Metastatic Liver Carcinoma in the Adrenal Gland (tissue), 2 donors: ENCODE measurements around the gene C15orf40.

- PRO-cap, 2 experiments = peak in 2 of 2 experiments; most common plus-strand start chr15:82571858 (in 1)
These were observed 31.3 kb upstream of the RPS17 start for GRCh38 chr15:82571148-82572281.

DNA sequence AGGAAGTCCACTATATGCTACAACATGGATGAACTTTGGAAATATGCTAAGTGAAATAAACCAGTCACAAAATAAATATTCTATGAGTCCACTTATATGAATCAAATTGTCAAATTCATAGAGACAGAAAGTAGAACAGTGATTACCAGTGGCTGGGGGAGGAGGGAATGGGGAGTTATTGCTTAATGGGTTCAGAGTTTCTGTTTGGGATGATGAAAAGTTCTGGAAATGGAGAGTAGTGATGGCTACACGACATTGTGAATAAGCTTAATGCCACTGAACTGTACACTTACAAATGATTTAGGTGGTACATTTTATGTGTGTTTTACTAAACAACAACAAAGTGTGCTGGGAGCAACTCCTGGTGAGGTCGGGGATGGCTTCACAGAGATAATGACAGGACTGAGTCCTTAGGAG, 38.1 kb downstream of the HOMER2 start:
- PRO-cap, 2 experiments = peak in 1 of 2 experiments; most common plus-strand start position 227 of the sequence (in 1)

DNA sequence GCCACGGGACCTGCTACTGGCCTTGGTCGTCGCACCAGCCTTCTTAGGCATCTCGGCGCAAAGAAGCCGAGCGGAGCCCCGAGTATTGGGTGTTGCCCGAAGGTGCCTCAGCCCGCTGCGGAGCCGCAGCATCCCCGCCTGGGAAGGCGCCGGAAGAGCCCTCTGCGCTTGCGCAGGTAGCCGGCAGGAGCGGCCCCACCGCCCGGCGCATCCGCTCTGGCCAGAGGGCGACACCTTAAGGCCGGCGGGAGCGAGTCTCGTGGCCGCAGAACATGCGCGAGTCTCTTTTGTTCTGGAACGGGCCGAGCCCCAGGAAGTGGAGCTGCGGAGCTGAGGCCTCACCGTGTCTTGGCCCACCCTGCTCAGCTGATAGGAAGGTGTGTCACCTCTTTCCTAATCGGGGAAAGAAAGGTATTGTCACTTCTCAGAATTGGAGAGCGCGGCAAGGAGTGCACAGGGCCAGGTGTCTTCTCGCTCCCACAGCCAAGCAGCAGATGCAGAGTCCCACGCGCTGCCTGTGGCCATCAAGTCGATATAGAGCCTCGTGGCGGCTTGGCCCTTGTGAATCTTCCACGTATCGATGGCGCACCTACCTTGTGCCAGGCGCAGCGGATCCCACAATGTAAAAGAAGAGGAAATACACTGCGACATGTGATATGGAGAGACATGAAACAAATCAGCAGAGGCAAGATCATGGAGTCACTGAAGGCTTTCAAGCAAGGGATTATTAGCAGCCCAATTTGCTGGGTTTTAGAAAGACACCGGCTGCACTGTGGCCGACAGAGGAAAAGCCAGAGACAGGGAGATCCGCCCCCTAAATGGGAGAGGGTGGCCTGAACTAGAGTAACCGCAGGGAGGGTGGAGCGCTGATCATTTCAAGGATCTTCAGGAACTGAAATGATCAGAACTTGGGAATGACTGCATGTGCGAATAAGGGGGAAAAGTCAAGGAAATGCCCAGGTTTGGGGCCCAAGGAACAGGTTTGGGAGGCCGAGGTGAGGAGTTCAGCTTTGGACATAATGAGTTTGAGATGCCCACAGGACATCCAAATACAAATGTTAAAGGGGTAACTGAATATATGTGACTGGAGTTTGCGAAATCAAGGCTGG, at the start of gene C15orf40:
Gene C15orf40 (minus strand): TSS at position 164 of the 1,109 bp plus-strand sequence.
- PRO-cap, 2 experiments = peak in 2 of 2 experiments; most common plus-strand start position 290 of the sequence (in 2); most common minus-strand start position 148 of the sequence (in 2)

- PRO-cap, 2 experiments = no peak in any of the 2 experiments
These were observed 2.3 kb downstream of the BTBD1 start for GRCh38 chr15:83064660-83065232.

- PRO-cap, 2 experiments = no peak in any of the 2 experiments
These were observed 643 bp downstream of the BTBD1 start for GRCh38 chr15:83066129-83067088.

- PRO-cap, 2 experiments = peak in 2 of 2 experiments; most common plus-strand start chr15:83092671 (in 2); most common minus-strand start chr15:83092515 (in 1)
These were observed 15.2 kb upstream of the TM6SF1 start for GRCh38 chr15:83092161-83092810.

GRCh38 chr15:83285352-83286618, 1.3 kb upstream of the BNC1 start:
- PRO-cap, 2 experiments = no peak in any of the 2 experiments

DNA sequence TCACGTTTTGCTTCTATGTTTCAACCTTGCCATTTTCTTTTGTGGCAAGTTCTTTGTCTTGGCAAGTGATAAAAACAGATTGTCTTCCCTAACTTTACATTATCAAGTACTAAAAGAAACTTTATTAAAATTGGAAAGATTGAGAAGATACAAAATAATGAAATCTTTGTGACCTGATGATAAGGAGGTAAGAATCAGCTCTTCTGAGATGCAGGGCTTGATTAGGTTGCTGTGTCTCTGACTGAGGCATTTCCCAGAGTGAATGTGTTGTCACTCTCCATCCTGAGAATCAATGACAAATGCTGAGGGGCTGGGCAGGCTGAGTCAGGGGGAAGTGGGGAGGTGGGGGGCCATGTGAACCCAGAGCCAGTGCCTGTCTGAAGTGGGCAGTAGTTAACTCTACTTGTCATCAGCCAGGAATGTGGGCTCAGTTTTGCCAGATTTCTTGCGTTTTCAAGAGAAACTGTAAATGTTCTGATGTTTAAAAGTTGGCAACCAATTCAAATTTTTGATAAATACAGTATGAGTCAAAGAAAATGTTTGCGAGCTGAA, 3.0 kb upstream of the BNC1 start:
- PRO-cap, 2 experiments = no peak in any of the 2 experiments

DNA sequence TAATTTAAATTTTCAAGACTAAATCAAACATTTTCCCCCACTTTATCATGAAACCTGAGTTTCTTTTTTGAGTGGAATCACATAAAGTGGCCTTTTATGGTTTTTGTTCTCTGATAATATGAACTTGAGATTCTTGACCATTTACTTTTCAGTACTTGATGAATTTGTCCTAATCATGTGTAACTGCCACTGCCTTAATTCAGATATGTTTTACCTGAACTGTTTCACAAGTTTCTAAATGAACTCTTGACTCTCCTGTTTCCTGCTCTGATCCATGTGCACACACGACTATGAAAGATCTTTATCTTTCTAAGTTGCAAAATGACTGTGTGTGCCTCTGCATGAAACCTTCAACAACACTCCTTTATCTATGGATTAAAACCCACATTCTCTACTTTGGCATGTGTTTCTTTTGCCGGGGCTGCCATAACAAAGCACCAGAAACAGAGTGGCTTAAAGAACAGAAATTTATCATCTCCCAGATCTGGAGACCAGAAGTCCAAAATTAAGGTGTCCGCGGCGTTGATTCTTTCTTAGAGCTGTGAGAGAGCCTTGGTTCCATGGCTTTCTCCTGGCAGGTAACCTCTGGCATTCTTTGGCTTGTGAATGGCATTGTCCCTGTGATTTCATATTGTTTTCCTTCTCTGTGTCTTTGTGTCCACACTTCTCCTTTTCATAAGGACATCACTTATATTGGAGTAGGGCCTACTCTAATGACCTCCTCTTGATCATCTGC, 275.0 kb downstream of the ADAMTSL3 start:
- PRO-cap, 2 experiments = no peak in any of the 2 experiments

- PRO-cap, 2 experiments = peak in 2 of 2 experiments; most common plus-strand start chr15:83931156 (in 2); most common minus-strand start chr15:83931066 (in 1)
These were observed 276.8 kb downstream of the ADAMTSL3 start for GRCh38 chr15:83930407-83931411.

GRCh38 chr15:84671796-84672364, 13.9 kb upstream of the NMB start:
- PRO-cap, 2 experiments = no peak in any of the 2 experiments

GRCh38 chr15:84828150-84828942, 11.2 kb downstream of the ALPK3 start:
- PRO-cap, 2 experiments = no peak in any of the 2 experiments

DNA sequence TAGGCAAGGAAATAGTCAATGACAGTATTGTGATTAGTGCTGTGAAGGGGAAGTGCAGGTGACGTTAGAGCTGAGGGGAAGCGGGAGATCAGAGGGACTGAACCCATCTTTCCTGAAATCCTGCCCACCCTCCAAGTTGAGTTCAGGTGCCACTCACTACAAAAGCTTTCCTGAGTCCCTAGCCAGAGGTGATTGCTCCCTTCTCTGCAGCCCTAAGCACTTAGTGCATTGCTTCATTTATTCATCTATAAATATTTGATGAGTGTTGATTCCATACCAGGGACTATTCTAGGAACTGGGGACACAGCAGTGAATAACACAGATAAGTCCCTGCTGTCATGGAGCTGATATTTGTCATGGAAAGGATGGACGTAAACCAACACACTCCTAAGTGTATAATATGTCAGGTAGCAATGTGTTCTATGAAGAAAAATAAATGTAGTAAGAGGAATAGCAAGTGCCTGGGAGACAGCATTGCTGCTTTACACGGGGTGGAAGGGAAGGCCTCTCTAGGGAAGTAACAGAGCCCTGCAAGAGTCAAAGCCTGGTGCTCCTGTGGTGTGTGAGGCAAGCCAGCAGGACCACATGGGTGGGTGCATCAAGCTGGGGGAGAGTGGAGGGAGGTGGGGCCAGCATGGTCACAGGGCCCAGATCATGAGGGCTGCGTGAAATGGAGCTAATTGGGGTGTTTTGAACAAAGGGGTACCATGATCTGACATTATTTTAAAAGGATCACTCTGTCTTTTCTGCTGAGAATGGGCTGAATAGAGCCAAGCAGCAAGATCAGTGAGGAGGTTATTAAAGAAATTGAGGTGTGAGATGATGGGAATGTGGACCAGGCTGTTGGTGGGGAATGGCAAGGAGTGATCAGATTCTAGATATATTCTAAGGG, 18.7 kb downstream of the ALPK3 start:
- PRO-cap, 2 experiments = no peak in any of the 2 experiments

DNA sequence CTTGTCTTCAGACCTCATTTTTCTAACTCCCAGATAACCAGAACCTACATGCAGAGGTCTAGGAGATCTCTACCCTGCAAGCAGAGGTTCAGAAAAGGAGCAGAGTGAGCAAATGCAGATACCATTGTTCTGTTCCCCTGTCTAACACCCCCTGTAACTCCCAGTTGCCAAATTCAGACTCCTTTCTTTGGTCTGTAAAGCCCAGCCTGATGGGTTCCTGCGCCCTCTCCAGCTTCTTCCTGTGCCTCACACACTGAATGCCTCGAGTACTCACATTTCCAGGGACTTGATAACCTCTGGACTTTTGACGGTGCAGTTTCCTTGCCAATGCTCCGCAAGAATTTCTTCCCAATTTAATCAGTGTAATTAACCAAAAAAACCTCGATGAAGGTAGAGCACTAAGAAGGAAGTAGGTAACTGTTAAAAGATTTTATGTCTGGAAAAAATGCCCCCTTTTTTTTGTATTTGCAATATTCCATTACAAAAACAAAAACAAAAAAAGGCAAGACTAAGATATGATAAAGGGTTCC, 19.3 kb downstream of the PDE8A start:
- PRO-cap, 2 experiments = no peak in any of the 2 experiments

DNA sequence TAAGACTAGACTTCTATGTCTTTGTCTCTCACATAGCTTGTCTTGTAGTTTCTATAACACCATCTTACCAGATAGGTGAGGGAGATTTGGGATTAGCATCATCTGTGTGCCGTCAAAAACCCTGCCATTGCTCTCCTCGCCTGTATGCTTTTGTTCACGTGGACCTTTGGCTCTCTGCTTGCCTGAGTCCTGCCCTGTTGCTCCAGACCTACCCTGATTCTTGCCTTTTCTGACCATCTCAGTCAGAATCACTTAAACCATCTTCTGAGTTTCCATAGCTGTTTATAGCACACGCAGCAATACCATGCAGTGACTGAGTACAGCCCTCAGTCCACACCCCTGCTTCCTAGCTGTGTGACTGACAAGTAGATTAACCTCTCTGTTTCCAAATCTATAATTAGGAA, 49.6 kb downstream of the PDE8A start:
- PRO-cap, 2 experiments = no peak in any of the 2 experiments

GRCh38 chr15:85034121-85034510, 52.5 kb downstream of the PDE8A start:
- PRO-cap, 2 experiments = no peak in any of the 2 experiments

DNA sequence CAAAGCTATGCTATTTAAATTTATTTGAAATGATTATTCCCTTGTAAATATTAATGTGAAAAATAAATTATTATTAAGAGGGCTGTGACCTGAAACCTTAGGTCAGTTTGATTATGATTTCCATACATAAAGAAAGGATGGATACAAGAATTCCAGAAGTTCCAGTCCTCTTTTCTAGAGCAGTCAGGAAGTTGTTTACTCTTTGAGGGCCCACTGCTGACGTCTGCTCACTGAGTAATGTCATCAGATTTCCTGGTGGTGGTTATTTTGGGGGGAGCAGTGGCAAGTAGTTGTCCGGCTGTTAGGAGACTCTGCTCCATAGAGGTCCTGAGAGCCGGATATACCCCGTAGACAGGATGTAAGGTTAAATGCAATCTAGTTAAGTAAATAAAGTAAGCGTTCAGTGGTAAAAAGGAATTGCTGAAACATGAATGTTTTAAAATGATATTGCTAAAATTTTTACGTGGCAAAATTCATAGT, 65.5 kb downstream of the PDE8A start:
- PRO-cap, 2 experiments = peak in 1 of 2 experiments; most common plus-strand start position 293 of the sequence (in 1)

- PRO-cap, 2 experiments = no peak in any of the 2 experiments
These were observed 126.6 kb downstream of the PDE8A start for GRCh38 chr15:85108071-85108824.

- PRO-cap, 2 experiments = no peak in any of the 2 experiments
These were observed 145.8 kb upstream of the AKAP13 start for GRCh38 chr15:85234452-85235105.

DNA sequence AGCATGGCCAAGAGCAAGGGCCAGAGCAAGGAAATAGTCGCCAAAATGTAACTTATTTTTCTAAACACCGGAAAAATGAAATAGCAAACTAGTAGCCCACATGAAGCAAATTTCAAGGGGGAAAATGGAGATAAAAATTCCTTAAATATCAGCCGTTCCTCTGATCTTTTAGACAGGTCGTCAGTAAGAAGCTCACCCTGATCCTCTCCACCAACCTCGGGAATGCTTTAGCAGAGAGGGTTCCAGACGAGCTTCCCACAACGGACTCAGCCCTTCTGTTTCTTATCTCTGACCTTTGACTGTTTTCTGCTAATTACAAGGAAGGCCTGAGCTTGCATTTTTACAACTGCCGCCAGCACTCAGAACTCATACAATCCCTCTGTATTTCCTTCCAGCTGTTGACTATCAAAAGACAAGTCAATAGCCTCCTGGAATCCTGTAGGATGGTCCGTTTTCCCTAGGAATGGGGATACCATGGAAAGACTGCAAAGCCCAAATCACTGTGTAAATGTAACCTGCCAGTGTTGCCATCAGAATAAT, 44.9 kb upstream of the AKAP13 start:
- PRO-cap, 2 experiments = no peak in any of the 2 experiments